ENCODE data around the genes FAM20A and ABCA10.

- RRBS: no CpG with 5 or more reads among the region's 5 CpGs
These were observed 42.4 kb downstream of the PRKAR1A start for GRCh38 chr17:68554519-68555164.

GRCh38 chr17:68573512-68573980 lies 27.6 kb downstream of the FAM20A start:
- RRBS: no CpG with 5 or more reads among the region's 2 CpGs

GRCh38 chr17:68582194-68582691 lies 18.9 kb downstream of the FAM20A start:
- RRBS: no CpG with 5 or more reads among the region's 6 CpGs

- RRBS: 3% methylated on average over 64 of the region's 81 CpGs
These were observed at the start of gene FAM20A for GRCh38 chr17:68600821-68601589. TSS of gene FAM20A (minus strand) at chr17:68601367.

DNA sequence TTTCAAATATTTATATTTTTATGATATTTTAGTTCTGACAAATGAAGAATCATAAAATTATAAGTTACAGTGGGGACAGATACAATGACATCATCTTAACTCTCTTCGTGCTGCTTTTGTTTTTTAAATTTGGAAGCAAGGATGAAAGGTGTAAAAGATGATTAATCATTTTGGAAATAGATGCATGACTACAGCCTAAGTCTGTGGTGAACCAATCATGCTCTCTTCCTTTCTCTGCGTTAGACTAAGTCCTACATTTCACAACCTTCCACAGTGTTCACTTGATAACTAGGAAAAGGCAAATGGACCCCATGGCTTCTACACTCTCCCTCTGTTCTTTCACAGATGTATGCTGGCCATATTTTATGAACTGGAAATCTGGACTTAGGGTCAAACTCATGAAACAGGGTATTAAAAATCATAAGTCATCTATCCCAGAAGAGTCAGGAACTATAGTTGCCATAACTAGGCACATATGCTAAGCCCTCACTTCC lies 11.4 kb upstream of the FAM20A start:
- RRBS: no CpG with 5 or more reads among the region's 2 CpGs

- RRBS: no CpG with 5 or more reads among the region's 8 CpGs
These were observed 35.7 kb upstream of the ABCA8 start for GRCh38 chr17:68990722-68991510.

DNA sequence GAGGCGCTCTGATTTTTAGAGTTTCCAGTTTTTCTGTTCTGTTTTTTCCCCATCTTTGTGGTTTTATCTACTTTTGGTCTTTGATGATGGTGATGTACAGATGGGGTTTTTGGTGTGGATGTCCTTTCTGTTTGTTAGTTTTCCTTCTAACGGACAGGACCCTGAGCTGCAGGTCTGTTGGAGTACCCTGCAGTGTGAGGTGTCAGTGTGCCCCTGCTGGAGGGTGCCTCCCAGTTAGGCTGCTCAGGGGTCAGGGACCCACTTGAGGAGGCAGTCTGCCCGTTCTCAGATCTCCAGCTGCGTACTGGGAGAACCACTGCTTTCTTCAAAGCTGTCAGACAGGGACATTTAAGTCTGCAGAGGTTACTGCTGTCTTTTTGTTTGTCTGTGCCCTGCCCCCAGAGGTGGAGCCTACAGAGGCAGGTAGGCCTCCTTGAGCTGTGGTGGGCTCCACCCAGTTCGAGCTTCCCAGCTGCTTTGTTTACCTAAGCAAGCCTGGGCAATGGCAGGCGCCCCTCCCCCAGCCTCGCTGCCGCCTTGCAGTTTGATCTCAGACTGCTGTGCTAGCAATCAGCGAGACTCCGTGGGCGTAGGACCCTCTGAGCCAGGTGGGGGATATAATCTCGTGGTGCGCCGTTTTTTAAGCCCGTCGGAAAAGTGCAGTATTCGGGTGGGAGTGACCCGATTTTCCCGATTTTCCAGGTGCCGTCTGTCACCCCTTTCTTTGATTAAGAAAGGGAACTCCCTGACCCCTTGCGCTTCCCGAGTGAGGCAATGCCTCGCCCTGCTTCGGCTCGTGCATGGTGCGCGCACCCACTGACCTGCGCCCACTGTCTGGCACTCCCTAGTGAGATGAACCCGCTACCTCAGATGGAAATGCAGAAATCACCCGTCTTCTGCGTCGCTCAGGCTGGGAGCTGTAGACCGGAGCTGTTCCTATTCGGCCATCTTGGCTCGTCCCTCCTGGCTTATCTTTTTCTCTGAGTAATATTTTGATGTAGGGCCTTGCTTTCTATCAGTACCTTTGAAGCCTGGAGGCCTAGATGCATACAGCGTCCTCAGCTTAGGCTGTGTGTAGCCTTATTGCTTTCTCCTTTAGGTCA lies 49.3 kb upstream of the ABCA8 start:
- RRBS: no CpG with 5 or more reads among the region's 36 CpGs

DNA sequence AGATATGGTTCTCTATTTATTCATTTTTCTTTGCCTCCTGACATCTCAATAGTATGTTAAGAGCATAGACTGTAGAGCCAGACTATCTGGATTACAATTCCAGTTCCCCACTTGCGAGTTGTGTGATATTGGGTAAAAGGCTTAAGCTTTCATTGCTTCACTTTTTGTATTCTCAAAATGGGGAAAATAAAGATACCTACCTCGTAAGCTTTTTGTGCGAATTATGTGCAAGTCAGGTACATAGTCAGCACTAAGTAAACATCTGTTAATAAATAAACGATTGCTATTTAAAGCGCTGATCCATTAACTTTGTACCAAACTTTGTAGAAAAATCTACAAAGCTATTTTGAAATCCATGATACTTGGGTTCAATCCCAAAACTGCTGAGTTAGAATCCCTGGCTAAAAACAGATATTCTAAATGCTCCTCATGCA lies 19.7 kb downstream of the ABCA6 start:
- RRBS: no CpG with 5 or more reads among the region's 5 CpGs

GRCh38 chr17:69228437-69229164 lies at the start of gene ABCA10:
TSS of gene ABCA10 (minus strand) at chr17:69228824.
- RRBS: no CpG with 5 or more reads among the region's 1 CpG

DNA sequence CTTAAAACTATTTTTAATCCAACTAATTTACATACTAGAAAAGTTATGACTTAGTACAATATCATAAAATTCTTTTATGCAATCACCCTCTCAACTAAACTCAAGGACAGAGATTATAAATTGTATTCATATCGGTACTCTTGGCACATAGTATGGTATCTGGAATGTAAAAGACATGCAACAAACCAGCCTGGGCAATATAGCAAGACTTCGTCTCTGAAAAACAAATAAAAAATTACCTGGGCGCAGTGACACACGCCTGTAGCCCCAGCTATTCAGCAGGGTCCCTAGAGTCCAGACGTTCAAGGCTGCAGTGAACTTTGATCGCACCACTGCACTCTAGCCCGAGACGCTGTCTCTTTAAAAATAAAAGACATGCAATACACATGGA lies 1.5 kb downstream of the ABCA5 start:
- RRBS: no CpG with 5 or more reads among the region's 8 CpGs

DNA sequence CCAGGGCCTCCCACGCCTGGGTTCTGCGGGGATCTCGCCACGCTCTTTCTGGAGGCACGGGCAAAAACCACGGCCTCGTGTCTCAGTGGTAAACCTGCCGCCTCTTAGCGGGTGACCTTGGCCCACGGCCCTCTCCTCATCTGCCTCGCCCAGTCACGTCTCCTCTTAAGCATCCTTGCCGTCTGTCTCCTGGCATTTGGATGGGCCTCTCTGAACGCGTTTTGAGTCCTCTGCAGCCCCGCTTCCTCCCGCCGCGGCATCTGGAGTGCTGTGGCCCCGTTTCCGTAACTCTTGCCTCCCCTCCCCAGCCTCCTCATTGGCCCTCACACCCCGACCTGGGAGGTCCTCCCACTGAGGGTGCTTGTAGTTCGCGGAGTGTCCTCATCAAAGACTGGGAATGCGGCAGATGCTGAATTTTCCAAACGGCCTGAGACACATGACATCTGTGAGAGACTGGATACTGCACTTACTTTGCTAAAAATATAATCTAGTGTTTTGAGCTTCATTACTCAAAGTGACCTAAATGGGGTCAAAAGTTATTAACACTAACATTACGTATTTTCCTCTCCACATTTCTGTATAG lies 570 bp upstream of the ABCA5 start:
- RRBS: no CpG with 5 or more reads among the region's 27 CpGs

GRCh38 chr17:69580969-69581938 lies 166.8 kb downstream of the MAP2K6 start:
- RRBS: no CpG with 5 or more reads among the region's 19 CpGs

- RRBS: no CpG with 5 or more reads among the region's 15 CpGs
These were observed 1.4 kb upstream of the KCNJ2 start for GRCh38 chr17:70167897-70168428.

DNA sequence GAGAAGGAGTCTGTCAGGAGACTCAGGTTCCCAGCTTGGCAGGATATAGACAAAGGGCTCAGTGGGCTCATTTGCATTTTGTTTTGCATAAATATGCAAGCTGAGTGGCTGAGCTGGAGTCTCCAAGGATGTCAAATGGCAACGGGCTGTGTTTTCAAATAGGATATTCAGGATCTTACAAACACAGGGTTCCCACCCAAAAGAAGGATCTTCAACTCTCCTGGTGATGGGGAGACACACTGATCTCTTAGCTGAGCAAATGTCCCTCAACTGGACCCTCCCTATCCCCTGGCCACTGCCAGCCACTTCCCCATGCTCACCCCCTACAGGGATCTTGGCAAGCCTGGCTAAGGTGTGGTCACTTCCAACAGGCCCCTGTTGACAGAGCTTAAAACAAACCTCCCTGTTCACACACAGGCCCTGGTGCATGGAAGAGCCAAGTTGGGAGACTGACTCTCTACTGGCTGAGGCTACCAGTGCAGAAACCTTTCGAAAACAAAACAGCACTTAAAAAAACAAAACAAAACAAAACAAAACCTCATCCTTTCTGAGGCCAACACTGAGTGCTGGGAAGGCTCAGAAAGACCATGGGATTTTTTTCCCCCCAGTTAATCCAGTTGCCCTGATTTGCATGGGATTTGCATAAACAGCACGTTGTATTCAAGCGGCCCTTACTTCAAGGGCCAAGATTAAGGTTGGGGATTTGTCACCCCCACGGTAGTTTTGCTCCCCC lies 61.7 kb downstream of the SOX9 start:
- RRBS: no CpG with 5 or more reads among the region's 5 CpGs

GRCh38 chr17:72445418-72445993 lies 324.7 kb downstream of the SOX9 start:
- RRBS: no CpG with 5 or more reads among the region's 20 CpGs

DNA sequence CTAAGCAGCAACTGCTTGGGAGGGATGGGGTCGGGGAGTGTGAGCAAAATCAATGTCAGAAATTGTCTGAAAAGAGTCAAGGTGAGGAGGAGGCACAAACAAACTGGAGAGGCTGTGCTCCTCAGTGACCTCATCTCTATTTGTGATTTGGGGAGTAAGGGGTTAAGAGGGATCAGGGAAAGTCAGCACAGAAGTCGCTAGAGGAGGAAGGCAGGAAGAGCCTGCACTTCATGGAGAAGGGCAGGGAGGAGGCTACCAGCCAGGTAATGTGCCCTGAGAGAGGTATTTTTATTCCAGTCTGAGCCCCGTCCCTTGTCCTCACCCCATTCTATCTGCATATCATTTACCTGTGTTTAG lies 332.2 kb downstream of the SOX9 start:
- RRBS: no CpG with 5 or more reads among the region's 3 CpGs

GRCh38 chr17:72614279-72614974 lies 478.1 kb downstream of the SLC39A11 start:
- RRBS: no CpG with 5 or more reads among the region's 7 CpGs

GRCh38 chr17:72915354-72915851 lies 177.1 kb downstream of the SLC39A11 start:
- RRBS: no CpG with 5 or more reads among the region's 10 CpGs

GRCh38 chr17:73010854-73011443 lies 81.5 kb downstream of the SLC39A11 start:
- RRBS: 91% methylated on average over 2 of the region's 11 CpGs

GRCh38 chr17:73227333-73227834 lies 4.8 kb downstream of the FAM104A start:
- RRBS: no CpG with 5 or more reads among the region's 3 CpGs

Data from AG09309 (cell line).